ENCODE results near the gene DCP1B.

GRCh38 chr12:1788000-1788406 is 32.4 kb upstream of the LRTM2 start:
- PRO-cap, result no peak
- RAMPAGE, long total RNA, 2 experiments, result no peak in any of the 2 experiments

DNA sequence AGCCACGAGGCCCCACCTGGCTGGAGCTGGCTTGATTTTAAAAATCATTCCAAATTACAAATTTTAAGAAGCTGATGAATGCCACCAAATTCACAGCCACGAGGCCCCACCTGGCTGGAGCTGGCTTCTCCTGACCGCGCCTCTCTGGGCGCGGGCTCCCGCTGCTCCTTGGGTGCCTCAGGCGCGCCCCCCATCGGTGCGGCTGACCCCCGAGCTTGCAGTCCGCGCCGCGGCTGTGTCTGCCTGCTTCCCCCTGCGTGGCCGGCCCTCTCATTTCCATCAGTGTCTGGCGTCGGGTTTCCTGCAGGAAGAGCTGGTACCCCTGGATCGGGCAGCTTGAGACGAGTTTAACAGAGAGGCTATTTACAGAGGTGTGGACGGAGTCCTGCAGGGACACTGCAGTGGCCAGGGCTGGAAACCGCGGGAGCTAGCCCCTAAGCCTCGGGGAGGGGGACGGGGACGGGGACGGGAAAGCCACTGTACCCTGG is 3.6 kb upstream of the CACNA2D4 start:
- PRO-cap, result no peak
- RAMPAGE, long total RNA, 2 experiments, result no peak in any of the 2 experiments

GRCh38 chr12:1932059-1933061 is 13.9 kb upstream of the CACNA2D4 start:
- PRO-cap, result no peak
- RAMPAGE, long total RNA, 2 experiments, result no peak in any of the 2 experiments

GRCh38 chr12:1933193-1933763 is 14.8 kb upstream of the CACNA2D4 start:
- PRO-cap, result no peak
- RAMPAGE, long total RNA, 2 experiments, result no peak in any of the 2 experiments

GRCh38 chr12:1940019-1940330 is 21.5 kb upstream of the CACNA2D4 start:
- PRO-cap, result no peak
- RAMPAGE, long total RNA, 2 experiments, result no peak in any of the 2 experiments

DNA sequence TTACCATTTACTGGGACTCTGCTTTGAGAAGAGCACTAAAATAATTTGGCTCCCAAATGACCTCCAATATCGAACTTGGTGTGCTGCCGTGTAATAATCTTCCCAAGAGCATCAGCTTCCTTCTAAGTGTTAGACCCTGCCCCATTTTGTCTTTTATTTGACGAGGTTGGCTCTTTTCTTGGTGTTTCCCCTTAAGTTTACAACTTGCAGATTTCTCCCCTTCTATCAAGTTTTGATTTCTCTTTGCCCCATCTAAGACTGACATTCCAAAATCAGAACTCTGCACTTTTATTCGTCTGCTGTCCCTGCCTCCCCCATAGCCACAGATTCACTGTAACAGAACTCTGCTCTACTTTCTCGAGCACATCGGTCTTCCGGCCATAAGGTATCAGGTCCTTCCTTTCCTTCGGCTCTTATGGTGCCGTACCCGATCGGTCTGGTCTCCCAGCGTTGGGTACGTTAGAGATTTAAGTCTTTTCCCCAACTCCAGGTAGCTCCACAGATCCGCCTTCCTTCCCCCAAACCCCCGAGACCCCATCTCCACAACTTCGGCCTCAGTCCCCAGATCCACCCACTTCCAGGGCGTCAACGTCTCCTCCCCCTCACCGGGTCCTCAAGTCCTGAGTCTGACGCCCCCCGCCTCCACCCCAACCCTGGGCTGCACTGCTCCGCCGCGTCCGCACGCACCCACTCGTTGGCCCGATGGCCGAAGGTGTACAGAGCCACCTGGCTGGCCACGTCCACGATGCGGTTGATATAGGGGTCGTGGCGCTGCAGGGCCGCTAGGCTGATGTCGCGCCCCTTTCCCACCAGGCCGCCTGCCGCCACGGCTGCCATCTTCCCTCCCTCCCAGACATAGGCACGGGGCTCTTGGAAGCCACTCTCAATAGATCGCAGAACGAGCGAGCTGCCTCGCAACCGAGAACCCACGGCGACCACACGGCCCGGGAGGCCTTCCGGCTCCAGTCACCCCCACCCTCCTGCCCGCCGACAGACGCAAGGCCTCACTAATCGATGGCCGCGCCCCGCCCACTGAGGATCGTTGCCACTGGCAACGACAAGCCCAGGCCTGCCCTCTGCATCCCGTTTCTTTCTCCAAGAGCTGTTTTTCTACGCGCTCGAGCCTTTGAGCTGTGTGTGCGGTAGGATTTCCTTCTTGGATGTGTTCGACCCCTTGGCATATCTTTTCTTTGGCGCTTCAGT is at the start of gene DCP1B:
DCP1B (minus strand) TSS at position 863 of the 1,203 bp plus-strand sequence.
- PRO-cap, result unidirectional peak, minus-strand start at position 857 of the sequence; unidirectional peak, minus-strand start at position 982 of the sequence
- RAMPAGE, long total RNA, 2 experiments, result start-site peak on the minus strand in 2 of 2 experiments, centred at positions 851 to 949 of the sequence, 9 to 37 reads per replicate

DNA sequence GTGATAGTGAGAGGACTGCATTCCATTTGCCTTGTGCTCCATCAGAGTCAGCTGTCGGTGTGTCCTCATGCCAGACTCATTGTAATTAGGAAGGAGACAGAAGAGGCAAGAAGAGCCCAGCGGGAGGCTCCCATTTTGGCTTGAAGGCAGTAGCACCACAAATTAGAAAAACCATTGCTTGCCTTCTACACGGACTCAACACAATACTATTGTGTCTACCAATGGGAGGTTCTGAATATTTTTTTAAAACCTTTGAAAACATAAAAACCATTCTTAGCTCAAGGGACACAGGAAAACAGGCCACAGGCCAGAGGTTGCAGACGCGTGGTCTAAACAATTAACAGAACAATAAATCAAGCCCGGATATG is 13.5 kb upstream of the DCP1B start:
- PRO-cap, result no peak
- RAMPAGE, long total RNA, 2 experiments, result no peak in any of the 2 experiments

GRCh38 chr12:2180991-2181584 is 128.3 kb downstream of the CACNA1C start:
- PRO-cap, result no peak
- RAMPAGE, long total RNA, 2 experiments, result no peak in any of the 2 experiments

DNA sequence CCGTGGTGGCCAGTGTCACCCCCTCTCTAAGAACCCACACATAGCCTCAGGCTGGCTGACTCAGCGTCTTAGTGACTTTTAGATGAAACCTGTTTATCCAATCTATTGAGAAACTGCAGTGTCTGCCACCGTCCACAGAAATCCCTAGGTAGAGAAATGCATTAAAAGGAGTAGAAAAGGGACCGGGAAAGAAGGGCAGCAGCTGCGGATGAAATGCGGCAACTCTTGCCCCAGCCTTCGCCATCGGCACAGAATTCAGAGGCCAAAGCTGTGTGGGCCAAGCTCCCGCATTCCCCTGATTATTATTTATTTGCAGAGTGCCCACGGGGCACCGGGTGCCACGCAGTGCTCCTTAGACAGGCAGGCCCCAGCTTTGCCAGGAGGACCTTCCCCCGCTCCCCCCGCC is 170.1 kb upstream of the FKBP4 start:
- PRO-cap, result no peak
- RAMPAGE, long total RNA, 2 experiments, result no peak in any of the 2 experiments

DNA sequence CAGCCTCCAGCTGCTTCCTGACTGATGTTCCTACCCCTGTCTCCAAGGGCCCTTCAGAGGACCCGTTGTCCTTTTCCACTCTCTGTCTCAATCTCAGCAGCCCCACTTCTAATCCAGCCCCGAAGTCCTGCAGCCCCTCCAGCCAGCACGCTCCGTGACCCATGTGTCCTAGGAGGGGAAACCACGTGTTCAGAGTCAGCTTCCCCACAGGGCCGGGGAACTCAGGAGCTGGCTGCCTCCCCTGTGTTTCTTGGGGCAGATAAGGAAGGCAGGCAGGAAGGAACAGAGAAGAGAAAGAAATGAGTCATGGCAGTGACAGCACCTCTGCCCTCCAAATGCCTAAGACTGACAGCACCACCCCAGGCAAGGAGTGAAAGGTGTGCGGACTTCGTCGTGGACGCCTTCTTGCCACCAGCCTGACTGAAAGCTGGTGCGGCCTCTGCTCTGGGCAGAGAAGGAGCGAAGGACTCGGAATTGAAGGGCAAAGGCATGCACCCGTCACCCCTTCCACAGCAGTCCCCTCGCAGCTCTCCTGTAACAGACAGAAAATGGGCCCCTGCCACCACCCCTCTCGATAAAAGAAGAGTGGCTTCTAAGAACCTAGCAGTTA is 167.0 kb upstream of the FKBP4 start:
- PRO-cap, result no peak
- RAMPAGE, long total RNA, 2 experiments, result no peak in any of the 2 experiments

GRCh38 chr12:2633533-2634320 is 161.0 kb upstream of the FKBP4 start:
- PRO-cap, result no peak
- RAMPAGE, long total RNA, 2 experiments, result no peak in any of the 2 experiments

DNA sequence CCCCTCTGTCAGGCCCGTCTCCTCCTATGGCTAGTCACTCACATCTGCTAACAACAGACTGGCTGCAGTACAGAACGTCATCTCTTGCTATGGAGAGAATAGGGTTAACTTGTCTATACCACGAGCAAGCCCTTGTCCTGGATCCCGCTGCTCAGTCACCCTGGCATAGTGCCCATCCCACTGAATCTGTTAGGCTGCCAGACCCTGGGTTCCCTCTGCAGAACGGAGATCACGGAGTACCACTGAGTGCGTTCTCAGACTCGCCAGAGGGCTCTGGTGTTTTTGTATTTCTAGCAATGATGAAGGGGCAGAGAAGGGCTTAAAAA is 6.2 kb upstream of the NRIP2 start:
- PRO-cap, result no peak
- RAMPAGE, long total RNA, 2 experiments, result no peak in any of the 2 experiments

GRCh38 chr12:2845158-2845808 is 10.4 kb upstream of the NRIP2 start:
- PRO-cap, result no peak
- RAMPAGE, long total RNA, 2 experiments, result no peak in any of the 2 experiments

GRCh38 chr12:2889800-2890065 is 958 bp upstream of the TULP3 start:
- PRO-cap, result no peak
- RAMPAGE, long total RNA, 2 experiments, result no peak in any of the 2 experiments

DNA sequence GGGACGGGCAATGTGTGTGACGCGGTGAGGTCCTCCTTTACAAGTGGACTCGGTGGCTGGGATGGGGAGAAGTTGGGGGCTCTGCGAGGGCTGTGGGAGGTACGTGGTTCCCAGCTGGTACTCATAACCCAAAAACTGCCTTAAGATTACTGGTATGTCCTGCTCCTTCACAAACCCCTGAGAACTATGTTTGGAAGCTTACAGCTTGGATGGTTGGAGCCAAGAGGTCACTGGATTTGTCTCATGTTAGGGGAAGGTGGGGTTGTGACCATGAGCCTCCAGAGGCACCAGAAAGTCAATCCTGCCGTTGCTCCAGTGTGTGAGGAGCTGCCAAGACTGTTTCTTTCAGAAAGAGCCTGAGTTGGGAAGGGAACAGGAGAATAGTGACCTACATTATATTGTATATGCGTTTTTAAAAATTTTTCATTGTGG is 33.5 kb downstream of the TEAD4 start:
- PRO-cap, result no peak
- RAMPAGE, long total RNA, 2 experiments, result no peak in any of the 2 experiments

DNA sequence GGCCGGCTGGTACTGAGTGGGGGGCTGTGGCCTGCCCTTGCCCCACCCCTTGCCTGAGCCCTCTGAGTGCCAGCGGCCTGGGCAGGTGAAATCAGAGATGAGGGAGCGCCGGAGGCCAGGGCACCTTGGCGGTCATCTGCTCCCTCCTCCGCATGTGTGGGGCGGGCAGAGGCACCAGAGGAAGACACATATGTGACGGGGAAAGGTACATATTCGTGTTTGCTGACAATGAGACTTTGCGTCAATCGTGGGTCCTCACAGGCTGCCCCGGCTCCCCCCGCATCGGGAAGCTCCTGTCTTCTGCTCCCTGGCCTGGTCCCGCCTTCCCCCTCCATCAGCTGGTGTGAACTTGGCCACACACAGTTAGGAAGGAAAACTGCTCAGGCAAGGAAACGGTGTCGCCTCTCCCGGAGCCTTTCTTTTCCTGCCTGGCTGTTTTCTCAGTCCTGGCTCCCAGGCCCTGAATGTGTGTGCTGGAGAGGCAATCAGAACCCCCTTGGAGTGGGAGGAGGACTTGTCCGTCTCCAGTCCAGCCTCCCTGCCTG is 44.5 kb upstream of the TSPAN9 start:
- PRO-cap, result no peak
- RAMPAGE, long total RNA, 2 experiments, result no peak in any of the 2 experiments

- PRO-cap, result no peak
- RAMPAGE, long total RNA, 2 experiments, result no peak in any of the 2 experiments
Measured at GRCh38 chr12:3091755-3092376, 14.7 kb downstream of the TSPAN9 start.

GRCh38 chr12:3133103-3133311 is 55.8 kb downstream of the TSPAN9 start:
- PRO-cap, result no peak
- RAMPAGE, long total RNA, 2 experiments, result no peak in any of the 2 experiments

DNA sequence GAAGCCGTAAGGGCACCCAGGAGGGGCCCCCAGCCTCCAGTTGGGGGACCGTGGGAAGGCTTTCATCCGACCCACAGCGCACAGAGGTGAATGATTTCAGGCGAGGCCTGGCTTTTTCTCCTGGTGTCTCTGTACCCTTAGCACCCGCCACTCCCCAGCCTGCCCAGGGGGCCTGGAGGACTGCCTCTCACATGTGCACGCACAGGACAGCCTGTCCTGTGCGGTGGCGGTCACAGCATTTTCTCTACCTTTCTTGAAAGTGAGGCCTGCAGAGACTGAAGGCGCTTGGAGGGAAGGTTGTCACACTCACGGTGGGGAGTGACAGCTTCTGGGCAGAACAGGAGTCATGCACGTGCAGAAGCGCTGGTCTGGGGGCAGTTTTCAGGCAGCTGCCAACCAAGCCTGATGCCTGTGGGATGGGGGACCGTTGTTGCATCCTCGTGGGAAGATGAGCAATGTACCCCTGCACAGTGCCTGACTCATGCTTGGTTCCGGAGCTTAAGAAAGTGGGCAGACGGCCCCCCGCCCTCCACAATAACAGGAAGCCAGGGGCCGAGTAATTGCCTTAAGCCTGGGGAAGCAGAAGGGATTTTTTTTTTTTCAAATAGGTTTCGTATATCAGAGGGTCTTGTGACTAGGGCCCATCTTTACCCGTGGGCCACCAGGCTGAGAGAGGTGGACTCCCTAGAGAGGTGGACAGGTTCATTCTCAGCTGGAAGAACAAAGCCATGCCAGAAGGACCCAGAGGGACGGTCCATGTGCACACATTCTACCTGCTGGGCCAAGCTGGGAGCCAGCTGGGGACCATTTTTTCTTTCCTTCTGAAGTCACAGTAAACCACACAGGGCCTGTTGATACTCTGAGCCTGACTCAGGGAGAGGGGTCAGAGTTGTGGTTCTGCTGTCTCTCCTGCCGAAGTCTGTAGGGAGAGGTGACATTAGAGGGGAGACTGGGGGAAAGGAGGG is 148.3 kb downstream of the TSPAN9 start:
- PRO-cap, result no peak
- RAMPAGE, long total RNA, 2 experiments, result no peak in any of the 2 experiments

- PRO-cap, result no peak
- RAMPAGE, long total RNA, 2 experiments, result no peak in any of the 2 experiments
Measured at GRCh38 chr12:3278424-3278818, 201.2 kb downstream of the TSPAN9 start.

Measured in lower leg skin (tissue), 2 donors.